H4 (cell line): ENCODE results near the genes AGO1 and AGO3.

DNA sequence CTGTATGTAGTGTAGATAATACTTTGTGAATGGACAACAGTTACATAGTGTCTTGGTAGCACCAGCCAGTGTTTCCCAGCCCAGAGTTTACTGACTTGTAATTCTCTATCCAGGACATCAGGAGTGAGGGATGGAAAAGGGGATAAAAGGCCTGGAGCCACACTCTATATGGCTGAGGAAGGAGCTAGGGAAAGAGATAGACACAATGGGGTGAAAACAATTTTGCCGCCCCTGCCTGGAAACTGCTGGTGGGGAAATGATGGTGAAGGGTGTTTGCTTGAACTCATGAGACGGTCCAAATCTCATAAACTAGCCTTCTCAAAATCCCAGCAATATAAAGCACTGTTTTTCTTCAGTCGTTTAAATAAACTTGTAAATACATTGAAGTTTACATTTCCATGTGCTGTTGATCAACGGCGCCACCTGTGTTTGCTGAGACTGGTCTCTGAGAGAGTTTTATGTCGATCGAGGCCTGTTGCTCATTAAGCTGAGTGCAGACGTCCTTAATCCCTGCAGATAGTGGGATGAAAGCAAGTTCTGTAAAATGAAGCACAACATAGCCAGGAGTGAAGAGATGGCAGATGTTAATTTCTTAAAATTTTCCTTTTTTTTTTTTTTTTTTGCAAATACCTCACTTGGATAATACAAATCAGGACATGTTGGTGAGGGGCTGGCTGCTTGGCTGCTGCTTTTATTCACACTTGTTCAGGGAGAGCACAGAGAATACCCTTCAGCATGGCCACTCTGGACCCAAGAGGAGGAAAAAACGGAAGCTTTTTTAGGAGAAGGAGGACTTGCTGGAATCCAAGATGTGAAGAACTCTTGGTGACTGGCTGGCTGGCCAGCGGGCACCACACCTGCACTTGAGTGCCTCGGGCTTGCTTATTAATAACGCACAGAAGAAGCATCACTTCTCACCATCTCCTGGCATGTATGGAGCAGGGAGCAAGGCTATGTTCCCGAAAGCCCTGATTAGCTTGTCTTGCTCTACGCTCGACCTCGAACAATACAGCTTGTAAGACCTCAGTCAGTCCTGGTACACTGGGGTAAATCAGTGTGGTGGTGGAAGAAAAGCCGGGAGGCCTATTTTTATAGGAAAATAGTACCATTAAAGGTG lies 27.6 kb upstream of the AGO1 start:
- RAMPAGE, long total RNA: no peak

GRCh38 chr1:35882808-35883548 lies at the start of gene AGO1:
AGO1 (plus strand) TSS chr1:35883209.
- RAMPAGE, long total RNA: no peak

GRCh38 chr1:35919609-35920328 lies 11.1 kb upstream of the AGO3 start:
- RAMPAGE, long total RNA: no peak

GRCh38 chr1:35930512-35931499 lies at the start of gene AGO3:
AGO3 (plus strand) TSS chr1:35931105.
- RAMPAGE, long total RNA: start-site peak on the plus strand at chr1:35930726-35931316, 15 reads

DNA sequence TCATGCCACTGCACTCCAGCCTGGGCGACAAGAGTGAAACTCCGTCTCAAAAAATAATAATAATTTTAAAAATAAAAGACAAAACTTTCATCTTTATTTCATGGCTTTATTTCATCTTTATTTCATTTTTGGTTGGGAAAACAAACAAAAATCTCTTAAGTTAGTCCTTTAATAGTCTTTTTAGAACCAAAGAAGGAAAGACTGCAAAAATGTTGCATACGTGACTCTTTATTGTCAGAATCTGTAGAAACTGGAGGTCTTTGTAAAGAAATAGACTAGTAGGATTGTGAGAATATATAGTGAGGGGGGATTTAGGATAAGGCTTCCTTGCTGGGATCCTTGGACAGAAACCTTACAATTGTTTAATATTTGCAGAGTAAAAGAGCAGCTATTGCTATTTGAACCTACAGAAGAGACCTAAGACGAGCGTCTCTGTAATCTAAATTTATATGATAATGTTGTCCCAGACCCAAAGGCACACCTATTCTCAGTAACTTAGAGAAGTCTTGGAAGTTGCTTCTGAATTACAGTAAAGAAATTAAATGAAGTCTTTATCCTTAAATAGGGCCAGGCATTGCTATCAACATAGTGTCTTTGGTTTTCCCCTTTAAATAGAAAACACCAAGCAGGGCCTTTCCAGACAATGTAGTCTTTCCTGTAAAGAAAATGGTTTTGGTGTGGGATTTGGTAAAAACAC lies 17.2 kb upstream of the TEKT2 start:
- RAMPAGE, long total RNA: no peak

GRCh38 chr1:36084713-36085020 lies 773 bp downstream of the TEKT2 start:
- RAMPAGE, long total RNA: no peak

GRCh38 chr1:36089553-36090152 lies 961 bp downstream of the ADPRS start:
- RAMPAGE, long total RNA: no peak

GRCh38 chr1:36093789-36094366 lies 5.2 kb downstream of the ADPRS start:
- RAMPAGE, long total RNA: no peak

GRCh38 chr1:36156432-36157399 lies 756 bp downstream of the MAP7D1 start:
- RAMPAGE, long total RNA: no peak

- RAMPAGE, long total RNA: no peak
These were observed 16.8 kb downstream of the MAP7D1 start for GRCh38 chr1:36172402-36173532.

- RAMPAGE, long total RNA: no peak
These were observed 21.8 kb downstream of the MAP7D1 start for GRCh38 chr1:36177542-36178360.

GRCh38 chr1:36190100-36190392 lies 34.1 kb downstream of the MAP7D1 start:
- RAMPAGE, long total RNA: no peak

DNA sequence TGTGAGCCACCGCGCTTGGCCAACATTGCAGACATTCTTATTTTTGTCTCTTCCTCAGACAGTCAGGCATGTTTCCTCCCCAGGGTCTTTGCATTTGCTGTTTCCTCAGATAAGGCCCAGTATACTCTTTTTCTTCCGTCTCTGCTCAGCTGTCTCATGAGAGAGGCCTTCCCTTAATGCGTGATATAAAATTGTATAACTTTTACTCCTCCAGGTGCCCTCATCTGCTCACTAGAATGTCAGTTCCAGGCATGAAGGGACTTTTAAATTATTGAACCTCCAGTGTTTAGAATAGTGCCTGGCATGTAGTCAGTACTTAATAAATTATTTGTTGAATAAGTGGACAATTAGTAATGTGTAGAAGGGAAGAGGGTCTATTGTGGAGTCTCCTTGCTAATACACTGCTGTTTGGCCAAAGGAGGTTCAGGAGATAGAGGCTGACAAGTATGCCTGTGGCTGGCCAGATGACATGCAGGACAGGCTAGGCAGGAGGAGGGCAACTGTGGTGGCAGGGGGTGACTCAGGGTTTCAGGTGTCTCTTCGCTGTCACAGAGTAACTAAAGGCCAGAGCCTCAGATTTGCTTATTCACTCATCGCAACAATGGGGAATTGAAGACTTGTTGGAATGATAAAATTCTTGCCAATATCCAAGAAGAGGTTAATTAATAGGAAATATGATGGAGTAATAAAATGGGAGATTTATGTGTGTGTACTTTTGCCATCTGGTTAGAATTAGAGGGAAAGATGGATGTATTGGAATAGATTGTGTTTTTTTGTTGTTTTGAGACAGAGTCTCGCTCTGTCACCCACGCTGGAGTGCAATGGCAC lies 33.0 kb downstream of the THRAP3 start:
- RAMPAGE, long total RNA: no peak

GRCh38 chr1:36328598-36329161 lies 5.2 kb upstream of the EVA1B start:
- RAMPAGE, long total RNA: no peak

- RAMPAGE, long total RNA: no peak
These were observed 209.8 kb downstream of the GRIK3 start for GRCh38 chr1:36824554-36824939.

DNA sequence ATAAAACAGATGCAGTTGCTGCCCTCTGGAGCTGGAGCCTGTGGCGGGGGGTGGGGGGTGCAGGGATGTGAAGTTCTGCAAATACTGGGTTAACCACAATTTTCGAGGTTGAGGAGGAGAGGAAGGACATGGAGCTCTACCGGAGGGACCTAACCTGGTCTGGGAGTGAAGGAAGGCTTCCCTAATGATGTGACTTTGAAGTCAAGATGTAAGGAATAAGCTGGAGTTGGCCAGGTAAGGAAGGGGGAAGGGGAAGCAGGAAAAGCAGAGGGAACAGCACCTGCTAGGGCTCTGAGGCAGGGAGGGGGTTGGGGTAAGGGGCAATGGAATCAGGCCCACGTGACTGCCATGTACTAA lies 95.0 kb upstream of the GRIK3 start:
- RAMPAGE, long total RNA: no peak

- RAMPAGE, long total RNA: no peak
These were observed 2.7 kb upstream of the ZC3H12A start for GRCh38 chr1:37471713-37472027.

- RAMPAGE, long total RNA: no peak
These were observed 10.2 kb downstream of the ZC3H12A start for GRCh38 chr1:37484416-37485093.

GRCh38 chr1:37498961-37499753 lies 15.4 kb downstream of the MEAF6 start:
- RAMPAGE, long total RNA: no peak

GRCh38 chr1:37544448-37545144 lies 9.5 kb downstream of the SNIP1 start:
- RAMPAGE, long total RNA: no peak